Measurements from ENCODE around the gene C12orf29.

DNA sequence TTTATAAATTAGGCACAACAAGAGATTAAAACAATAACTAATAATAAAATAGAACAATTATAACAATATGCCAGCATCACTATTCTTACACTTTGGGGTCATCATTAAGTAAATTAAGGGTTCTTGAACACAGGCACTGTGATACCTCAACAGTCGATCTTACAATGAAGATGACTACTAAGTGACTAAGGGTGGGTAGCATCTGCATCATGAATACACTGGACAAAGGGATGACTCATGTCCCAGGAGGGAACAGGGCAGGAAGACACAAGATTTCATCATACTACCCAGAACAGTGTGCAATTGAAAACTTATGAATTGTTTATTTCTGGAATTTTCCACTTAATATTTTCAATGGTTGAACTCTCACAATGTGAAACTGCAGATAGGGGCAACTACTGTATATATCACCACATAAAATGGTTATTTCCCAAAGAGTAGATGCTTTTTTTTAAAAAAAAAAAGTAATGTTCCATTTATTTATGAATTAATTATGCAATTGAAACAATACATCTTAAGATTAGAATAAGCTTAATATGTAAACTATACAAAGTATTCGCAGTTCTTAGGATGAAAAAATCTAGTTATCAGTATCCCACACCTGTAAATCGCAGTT lies 19.6 kb downstream of the TSPAN19 start:
- RRBS: no CpG with 5 or more reads among the region's 3 CpGs

GRCh38 chr12:85835719-85836088 lies 505 bp downstream of the RASSF9 start:
- RRBS: no CpG with 5 or more reads among the region's 2 CpGs

DNA sequence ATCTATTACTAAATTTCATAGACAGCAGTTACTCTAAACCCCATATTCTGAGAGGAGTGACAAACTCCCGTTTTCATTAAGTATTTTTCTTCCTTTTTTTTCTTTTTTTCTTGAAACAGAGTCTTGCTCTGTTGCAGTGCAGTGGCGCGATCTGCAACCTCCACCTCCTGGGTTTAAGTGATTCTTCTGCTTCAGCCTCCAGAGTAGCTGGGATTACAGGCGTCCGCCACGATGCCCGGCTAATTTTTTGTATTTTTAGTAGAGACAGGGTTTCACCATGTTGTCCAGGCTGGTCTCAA lies 136.9 kb downstream of the MGAT4C start:
- RRBS: no CpG with 5 or more reads among the region's 7 CpGs

- RRBS: no CpG with 5 or more reads among the region's 4 CpGs
Observed at GRCh38 chr12:86134386-86135078, 121.7 kb downstream of the MGAT4C start.

DNA sequence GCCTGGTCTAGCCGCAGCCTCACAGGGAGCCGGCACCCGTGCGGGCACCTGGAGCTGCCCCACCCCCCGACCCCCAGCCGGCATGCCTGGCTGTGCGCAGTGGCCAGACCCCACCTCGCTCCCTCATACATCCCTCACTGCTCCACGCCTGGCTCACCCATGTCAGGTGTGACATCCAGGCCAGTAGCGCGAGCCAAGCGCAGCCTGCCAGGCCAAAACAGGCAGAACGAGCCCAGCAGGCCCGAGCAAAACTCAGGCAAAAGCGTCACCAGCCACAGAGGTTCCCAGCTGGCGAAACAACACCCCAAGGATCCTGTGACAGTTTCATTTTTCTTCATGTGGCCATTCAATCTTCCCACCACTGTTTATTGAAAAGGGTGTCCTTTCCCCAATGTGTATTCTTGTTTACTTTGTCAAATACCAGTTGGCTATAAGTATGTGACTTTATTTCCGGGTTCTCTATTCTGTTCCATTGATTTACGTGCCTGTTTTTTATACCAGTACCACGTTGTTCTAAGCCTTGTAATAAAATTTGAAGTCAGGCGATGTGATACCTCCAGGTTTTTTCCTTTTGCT lies 8.9 kb upstream of the MGAT4C start:
- RRBS: 10% methylated on average over 5 of the region's 20 CpGs

DNA sequence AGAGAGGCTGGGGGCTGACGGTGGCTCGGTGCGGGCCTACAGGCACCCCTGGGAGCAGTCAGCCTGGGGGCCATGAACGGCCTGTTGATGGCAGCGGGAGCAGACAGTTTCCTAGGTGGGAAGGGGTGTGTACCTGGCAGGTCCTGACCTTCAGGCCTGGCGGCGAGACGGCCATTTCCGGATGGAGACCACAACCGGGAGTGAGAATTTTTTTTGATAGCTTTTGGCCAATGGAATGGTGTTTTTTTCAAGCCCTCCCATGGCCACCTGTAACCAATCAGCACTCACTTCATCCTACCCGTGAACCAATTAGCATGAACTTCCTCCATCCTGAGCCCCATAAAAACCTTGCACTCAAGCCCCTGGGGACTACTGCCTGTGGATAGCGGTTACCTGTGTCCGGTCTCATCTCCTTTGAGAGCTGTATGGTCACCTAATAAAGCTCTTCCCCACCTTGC lies 344.9 kb upstream of the MGAT4C start:
- RRBS: no CpG with 5 or more reads among the region's 13 CpGs

DNA sequence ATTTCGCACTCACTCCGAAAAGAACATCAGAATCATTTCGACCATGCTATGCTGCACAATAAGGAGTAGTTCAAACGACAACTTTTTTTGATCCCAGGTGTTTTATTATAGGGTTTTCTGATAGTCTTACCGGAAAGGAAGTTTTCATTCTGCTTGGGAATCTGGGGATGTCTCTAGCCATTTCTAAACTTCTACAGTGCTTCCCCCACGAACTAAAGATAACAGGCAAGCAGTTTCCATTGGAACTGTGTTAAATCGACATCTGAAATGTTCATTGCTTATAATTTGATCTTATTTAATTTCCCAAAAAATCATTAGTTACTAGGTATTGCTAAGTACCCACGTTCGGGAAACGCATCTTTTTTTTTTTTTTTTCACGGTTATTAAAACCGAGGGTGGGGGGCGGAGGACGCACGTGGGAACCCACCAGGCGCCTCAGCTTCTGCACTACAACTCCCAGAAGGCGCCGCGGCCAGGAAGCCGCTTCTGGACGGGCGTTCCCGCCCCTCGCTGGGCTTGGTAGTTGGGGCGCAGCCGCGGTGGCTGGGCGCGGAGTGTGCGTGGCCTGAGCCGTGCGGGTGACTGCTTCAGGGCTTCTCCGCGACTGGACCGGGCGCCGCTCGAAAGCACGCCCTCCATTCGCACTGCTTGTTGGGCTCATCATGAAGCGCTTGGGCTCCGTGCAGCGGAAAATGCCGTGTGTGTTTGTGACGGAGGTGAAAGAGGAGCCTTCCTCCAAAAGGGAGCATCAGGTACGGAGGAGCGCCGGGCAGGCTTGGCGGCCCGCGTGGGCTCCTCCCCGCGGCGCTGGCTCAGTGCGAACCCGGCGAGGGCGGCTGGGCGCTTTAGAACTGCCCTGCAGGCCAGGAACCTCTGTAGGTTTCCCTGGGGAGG lies at the start of gene C12orf29:
C12orf29 (plus strand) TSS at position 550 of the 894 bp plus-strand sequence.
- RRBS: 2% methylated on average over 9 of the region's 59 CpGs

DNA sequence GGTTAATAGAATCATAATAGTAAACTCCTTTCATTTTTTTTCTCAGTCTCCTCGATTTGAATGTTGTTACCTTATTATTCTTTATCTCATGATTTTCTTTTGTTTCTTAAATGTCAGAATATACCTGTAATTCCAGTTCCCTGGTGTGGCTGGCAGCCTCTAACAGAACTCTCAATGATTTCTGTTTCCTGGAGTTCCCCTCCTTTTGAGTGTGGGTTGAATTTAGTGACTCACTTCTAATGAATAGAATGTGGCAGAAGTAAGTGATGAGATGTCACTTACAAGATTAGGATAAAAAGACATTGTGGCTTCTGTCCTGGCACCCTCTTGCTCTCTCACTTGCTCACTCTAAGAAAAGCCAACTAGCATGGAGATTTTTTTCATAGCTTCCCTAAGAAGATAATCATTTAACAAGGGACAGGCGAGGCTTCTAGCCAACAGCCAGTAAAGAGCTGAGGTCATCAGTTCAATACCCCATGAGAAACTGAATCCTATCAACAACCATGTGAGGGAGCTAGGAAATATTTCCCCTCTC lies 156.6 kb downstream of the TMTC3 start:
- RRBS: no CpG with 5 or more reads among the region's 2 CpGs

DNA sequence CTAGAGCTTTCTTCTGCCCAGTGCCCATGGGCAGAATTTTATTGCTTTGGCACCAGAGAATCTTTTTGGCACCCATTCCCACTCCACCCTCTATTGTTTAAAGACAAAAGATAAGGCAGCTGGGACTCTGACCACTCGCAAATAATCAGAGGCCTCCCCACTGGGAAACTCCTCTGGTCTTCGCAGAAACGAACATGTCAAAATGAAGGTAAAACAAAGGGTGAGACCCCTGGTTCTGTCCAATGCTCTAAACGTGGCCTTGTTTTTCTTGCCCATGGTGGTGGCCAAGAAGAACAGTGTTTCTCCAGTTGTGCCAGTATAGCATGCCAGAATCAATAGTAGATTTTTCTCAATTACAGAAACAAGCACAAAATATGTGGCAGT lies 50.7 kb downstream of the KITLG start:
- RRBS: no CpG with 5 or more reads among the region's 4 CpGs

GRCh38 chr12:89140513-89141018 lies 211.7 kb downstream of the DUSP6 start:
- RRBS: no CpG with 5 or more reads among the region's 5 CpGs

DNA sequence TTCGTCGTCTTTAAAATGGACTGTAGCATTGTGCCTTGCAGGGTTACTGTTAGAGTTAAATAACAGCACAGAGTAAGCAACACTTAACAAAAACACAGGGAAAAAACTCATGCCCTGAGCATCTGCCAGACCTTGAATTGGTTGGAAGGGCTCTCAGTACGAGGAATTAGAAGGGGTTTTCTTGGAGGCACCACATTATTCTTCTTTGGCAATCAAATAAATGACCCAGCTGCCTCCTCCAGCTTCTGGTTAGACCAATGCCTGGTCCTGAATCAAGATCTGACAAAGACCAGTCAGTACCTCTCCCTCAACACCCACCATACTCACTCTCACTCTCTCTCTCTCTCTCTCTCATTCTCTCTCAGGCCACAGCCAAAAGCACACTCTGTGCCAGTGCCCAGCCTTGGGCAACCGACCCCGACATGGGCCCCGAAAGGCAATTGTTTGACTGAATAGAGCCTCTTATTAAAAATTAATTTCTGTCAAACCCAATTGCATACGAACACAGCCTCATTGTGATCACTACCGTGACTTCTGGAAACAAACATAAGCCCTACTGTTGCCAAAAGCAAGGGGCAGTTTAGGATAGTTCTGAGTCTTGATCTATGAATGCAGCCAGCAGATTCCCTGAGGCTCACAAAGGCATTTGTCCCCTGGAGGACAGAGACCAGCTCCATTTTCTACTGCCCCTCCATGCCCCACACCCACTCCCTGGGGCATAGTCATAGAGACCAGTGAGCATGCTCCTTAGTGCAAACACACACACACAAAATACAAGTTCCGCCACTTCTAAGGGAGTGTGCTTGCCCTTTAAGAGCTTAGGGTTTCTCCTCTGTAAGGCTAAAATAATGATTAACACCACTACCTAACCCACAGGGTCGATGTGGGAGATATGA lies 23.9 kb downstream of the DUSP6 start:
- RRBS: no CpG with 5 or more reads among the region's 10 CpGs

GRCh38 chr12:89372505-89373558 lies 20.5 kb upstream of the DUSP6 start:
- RRBS: no CpG with 5 or more reads among the region's 11 CpGs

DNA sequence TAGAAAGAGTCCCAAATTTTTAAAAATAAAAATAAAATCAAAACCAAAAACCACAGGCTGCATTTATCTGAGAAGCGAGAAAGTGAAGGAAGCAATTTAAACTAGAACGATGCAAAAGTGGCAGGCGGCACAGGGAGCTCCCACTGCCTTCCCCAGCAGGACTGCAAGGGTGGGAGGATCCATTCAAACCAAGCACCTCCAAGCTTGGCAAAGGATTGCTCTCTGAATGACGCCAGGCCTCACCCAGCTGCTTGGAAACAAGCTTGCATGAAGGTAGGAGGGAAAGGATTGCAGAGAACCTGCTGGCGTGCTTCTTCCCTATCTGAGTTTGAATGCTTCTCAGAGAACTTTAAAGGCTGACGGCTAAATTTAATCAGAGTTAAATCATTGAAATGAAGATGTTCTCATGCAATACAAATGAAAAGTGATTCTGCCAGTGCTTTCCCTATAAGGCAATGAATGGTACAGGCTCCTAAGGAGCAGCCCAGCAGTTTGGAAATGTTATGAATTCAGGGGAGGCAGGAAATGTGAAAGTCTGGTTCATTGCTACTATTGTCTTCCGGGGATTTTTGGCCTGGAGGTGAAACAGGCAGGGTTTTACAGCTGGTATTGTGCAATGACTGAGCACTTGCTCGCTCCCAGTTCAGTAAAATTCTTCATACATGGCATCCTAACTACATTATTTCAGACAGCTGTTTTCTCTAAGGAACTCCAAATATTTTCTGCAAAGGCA lies 31.8 kb upstream of the DUSP6 start:
- RRBS: no CpG with 5 or more reads among the region's 8 CpGs

GRCh38 chr12:89390568-89391055 lies 38.3 kb upstream of the DUSP6 start:
- RRBS: no CpG with 5 or more reads among the region's 1 CpG

DNA sequence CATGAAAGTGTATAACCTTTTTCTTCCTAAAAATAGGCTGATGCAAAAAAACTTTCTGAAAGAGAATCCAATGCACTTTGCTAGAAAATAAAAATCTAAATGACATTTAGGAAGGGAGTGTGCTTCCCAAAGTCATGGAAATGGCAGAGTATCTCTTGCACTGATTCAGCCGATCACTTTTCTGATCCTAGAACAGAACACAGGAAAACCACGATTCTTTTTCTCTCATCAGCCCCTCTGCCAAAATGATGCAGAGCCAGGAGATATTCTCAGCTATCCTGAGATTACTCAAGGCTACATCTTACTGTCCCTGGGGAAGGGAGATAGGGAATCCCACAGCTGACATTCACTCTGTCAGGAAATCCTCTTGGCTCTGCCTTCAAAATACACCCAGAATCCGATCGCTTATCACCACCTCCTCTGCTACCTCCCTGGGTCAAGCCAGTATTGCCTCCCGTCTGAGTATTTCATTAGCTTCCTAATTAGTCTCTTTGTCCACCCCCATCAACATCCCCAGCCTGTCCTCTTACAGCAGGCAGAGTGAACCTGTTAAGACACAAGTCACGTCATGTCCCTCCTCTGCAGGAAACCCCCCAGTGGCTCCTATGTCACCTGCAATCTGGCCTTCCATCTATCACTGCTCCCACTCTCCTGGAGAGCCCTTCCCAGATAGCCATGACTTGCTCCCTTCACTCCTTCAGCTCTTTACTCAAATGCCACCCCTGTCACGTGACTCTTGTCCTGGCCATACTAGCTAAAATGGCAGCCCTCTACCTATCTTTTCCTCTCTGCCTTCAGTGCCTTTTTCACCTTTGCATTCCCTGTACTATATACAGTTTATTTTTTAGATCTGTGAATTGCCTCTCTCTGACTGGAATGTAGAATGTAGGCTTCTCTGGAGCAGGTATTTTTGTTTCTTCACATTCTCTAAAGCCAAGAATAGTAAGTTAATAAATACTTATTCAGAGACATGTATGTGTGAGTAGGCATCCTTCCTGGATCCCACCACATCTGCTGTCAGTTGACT lies 70.4 kb downstream of the GALNT4 start:
- RRBS: no CpG with 5 or more reads among the region's 7 CpGs

- RRBS: no CpG with 5 or more reads among the region's 3 CpGs
Observed at GRCh38 chr12:89640630-89641153, 67.9 kb downstream of the ATP2B1 start.

- RRBS: no CpG with 5 or more reads among the region's 3 CpGs
Observed at GRCh38 chr12:91109243-91109616, 2.1 kb downstream of the LUM start.

DNA sequence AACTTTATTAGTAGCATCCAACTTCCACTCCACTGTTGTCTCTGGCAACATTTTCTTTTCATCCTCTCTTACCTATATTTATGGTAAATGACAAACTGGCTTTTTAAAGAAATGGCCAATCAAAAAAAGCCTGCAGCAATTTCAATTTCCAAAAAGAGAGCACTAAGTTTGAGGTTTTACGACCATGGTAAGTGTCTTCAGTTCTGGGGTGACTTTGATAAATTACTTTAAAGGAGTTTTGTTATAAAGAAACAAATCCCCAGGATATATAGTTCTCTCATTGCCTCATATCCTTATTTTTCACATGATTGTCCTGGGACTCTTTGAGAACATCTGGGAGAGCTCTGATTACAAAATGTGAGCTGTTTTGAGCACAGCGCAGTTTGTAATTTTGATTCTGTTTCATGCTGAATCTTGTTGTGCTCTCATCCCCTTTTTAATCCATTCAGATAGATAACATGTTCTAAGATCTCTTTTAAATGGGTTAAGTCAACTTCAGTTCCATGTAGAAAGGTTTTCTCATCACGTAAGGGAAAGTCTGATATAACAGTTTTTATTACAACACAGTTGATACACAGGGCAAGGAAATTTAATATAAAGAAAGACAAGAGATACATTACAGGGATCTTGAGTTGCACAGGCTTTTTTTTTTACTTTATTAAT lies 67.7 kb upstream of the DCN start:
- RRBS: no CpG with 5 or more reads among the region's 3 CpGs

DNA sequence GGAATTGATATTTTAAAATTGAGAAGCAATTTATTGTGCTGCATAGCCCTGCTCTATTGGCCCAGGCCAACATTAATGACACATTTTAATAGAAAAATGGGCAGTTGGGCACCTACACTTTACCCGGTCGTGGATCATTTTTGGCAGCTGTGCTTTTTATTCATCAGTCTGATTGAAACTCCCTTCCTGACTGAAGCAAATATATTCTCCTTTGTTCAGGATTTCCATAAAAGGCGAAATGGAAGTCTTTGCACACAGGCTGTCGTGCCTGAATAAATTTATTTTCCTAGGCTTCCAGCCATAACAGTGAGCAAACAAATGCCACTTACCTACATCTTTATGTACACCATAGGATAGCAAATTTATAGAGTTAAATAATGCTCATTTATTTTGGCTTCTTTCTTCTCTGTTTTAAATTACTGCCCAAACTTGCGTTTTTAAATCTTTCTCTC lies 480.7 kb upstream of the DCN start:
- RRBS: no CpG with 5 or more reads among the region's 5 CpGs

All from AG04449 (cell line).